ENCODE results near the gene SCUBE1.

DNA sequence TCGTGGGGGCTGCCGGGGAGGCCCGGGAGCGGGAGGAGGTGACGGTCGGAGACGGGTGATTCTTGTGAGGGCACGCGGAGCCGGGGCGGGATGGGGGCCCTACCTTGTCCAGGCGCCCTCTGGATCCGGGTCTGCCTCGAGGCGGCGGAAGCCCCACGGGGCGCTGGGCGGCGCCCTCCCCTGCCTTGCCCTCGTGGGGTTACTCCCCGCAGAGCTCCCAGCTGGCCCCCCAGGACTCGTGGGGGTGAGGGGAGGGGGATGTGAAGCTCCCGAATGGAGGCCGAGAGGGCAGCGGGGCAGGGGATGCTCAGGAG, 13.3 kb upstream of the CYB5R3 start:
- PRO-cap, 4 experiments, result peak in 2 of 4 experiments; most common minus-strand start position 121 of the sequence (in 2)
- RAMPAGE, long total RNA, 4 experiments, result no peak in any of the 4 experiments

DNA sequence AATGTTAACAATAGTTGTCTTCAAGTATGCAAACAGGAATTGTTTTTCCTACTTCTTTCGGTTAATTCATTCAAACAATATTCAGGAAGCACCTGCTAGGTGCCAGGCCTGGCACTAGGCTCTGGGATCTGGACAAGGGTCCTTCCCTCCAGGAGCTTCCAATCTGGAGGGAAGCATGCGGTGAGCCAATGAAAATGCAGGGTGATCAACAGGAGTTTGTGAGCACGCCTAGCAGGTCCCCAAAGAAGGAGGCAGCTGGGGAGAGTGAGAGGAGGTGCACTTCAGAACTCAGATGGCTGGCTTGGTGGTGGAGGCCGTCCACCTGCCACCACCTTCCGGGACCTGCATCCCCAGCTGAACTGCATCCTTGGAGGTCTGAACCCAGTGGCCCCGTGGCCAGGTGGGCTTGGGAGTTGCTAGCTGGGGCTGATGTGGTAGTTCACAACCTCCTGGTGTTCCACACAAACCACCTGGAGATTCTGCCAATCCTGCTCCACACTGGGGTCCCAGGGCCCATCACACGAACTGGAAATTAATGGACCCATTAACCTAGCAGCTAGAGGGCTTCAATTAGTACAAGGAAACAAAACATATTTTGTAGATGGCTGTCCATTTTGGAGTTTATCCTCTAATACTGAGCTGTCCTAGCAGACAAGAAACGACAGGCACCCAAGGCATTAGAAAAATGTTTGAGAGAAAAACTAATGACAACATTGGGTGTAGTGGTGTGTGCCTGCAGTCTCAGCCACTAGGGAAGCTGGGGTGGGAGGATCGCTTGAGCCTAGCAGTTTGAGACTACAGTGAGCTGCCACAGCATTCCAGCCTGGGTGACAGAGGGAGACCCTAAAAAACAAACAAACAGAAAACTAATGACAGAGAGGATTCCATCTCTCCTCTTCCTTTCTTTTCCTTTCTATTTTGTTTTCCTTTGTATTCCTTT, 1.8 kb downstream of the A4GALT start:
- PRO-cap, 4 experiments, result peak in 1 of 4 experiments; most common plus-strand start position 778 of the sequence (in 1)
- RAMPAGE, long total RNA, 4 experiments, result no peak in any of the 4 experiments

- PRO-cap, 4 experiments, result no peak in any of the 4 experiments
- RAMPAGE, long total RNA, 4 experiments, result no peak in any of the 4 experiments
These were observed 54.7 kb upstream of the ARFGAP3 start for GRCh38 chr22:42911748-42912177.

DNA sequence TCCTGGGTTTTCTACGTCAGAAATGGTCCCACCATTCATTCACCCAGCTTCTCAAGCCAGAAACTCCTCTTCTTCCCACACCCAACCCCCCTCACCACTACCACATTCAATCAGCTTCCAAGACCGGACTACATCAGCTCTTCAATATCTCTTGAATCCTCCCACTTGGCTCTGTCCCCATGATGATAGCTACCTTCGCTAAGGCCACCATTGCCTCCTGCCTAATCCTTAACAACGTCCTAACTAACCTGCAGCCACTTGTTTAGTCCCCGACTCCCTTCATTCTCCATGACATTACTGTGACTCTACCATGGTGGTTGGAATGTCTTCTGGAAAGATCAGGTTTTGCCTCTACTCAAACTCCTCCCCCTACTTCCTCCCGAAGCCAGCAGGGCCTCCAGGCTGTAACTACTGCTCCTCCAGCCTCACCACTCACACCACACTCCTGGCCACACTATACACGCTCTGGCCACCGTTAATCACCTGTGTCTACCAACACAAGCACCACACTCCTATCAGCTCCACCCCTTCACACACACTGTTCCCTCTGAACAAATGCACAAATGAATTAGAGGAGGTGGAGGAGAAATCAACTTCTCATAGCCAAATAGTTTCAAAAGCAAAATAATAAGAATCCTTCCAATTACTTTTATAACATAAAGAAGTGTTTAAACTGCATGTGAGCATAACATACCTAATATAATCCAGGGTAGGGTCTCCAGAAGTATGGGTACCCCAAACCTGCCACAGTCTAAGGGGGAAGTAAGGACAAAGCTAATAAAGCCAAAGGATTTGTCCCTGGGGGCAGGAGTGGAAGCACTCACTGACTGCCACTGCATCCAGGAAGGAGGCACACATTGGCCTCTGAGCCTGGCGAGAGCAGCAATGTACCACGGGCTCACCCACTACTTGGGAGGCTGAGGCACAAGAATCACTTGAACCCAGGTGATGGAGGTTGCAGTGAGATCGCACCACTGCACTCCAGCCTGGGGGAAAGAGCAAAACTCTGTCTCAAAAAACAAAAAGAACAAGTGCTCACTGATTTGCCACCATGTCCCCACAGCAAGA, 69.1 kb downstream of the PACSIN2 start:
- PRO-cap, 4 experiments, result no peak in any of the 4 experiments
- RAMPAGE, long total RNA, 4 experiments, result no peak in any of the 4 experiments

DNA sequence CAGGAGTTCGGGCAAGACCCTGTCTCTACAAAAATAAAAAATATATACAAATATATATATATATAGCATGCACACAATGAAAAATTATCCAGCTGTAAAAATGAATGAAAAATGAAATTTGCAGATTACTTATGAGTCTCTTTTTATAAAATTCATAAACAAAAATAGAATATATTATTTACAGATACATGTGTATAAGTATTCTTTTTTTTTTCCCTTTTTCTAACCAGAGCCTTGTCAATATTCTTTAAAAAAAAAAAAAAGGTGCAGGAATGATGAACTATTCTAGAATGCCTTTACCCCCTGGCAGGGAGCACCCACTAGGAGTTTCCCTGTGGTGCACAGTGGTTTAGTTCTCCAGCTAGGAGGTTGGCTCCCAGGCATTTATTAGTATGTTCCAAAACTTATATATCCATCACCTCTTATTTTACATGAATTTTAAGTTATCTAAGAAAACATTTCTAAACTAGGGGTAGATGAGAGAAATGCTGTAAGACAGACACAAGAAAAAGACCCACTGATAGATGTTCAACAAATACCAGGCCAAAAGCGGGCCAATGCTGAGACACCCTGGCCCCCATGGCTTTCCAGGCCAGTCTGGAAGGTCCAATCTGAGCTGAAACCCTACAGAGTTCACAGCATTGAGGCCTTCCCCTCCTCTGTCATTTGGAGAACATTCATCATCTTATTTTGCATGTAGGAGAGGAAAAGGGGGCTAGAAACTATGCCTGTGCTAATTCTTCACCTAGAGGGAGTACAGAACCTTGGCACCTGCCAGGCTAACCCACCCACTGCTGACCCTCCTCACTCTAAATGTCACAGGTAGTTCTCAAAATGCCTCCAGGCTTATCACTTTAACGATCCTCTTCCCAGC, 39.3 kb downstream of the PACSIN2 start:
- PRO-cap, 4 experiments, result no peak in any of the 4 experiments
- RAMPAGE, long total RNA, 4 experiments, result no peak in any of the 4 experiments

DNA sequence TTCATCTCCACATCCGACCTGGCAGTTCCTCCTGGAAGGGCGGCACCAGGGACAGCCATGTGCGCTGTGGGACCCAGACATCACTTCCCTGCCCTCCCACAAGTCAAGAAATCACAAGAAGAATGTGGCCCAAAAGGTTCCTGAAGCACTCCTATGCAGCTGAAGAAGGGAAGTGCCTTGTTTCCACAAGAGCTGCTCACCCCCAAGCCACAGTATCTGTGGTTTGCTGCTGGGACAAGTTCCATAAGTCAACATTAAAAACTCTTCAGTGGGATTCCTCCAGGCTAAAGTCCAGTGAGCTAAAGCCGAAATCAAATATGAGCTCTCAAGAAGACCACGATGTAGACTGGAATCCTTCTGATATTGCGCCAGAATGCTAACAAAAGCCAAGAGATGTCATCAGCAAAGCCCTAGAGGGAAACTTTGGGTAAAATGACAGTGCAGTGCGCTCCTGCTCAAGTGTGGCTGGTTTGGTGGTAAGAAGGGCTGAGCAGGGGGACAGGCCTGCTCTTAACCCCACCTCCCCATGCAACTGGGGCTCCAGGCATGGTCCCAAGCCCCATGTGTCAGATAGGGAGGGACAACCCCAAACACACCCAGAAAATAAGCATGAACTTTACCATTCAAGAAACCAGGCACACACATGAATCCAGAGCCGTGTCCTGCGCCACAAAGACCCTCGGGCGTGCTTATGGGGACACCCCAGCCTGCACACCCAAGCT, 21.0 kb downstream of the PACSIN2 start:
- PRO-cap, 4 experiments, result no peak in any of the 4 experiments
- RAMPAGE, long total RNA, 4 experiments, result no peak in any of the 4 experiments

DNA sequence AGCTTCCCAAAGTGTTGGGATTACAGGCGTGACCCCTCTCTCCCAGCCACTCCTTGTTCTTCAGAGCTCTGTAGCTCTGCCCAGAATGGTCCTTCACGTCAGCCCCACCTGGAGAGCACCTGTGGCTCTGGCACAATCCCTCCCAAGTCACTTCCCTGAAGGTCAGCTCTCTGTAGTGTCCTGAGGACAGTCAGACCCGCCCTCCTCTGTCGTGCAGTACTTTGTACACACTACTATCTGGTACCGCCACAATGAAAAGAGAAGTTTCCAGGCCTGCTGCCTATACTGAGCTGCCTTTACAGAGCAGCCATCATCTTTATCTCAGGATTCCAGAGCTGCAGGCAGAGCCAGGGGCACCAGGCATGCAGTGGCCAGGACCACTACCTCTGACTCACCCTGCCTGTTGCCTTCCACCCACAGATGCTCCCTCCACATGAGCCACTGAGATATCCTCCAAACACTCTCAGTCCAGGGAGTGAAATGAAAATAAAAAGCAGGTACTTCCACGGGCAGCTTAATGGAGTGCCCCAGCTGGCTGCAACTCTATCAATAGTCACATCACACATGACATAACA, 7.4 kb downstream of the PACSIN2 start:
- PRO-cap, 4 experiments, result no peak in any of the 4 experiments
- RAMPAGE, long total RNA, 4 experiments, result no peak in any of the 4 experiments

DNA sequence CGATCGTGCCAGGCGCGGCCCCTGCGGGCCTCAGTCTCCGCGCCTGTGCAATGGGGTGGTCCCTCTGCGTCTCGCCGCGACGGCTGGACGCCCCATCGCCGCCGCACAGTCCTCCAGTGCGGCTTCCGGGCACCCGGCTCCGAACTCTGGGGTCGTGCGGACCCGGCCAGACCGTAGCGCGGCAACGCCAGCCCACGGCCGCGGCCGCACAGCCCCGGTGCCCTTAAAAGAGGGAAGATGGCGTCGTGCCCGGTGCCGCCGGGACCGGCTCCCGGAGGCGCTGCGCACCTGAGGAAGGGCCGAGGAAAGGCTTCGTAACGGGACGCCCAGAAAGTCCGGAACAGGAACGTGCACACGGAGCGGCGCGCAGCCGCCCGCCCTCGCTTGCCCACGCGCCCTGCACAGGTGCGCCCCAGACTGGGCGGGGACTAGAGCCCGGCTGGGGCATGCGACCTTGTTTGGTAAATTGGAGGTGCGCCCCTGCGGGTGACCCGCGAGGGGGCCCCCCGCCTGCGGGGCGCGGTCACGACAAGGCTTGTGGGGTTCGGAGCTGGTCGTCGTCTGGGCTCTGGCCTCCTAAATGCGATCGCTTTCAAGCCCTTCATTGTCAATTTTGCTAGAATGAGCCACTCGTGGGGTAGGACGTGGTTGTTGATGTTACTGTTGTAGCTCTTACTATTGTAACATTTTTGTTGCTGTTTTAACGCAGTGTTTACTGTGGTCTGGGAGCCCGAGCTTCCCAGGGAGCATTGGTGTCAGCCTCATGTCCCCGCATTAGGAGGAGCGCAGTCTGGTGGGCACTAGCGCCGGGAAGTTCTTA, 676 bp downstream of the BIK start:
- PRO-cap, 4 experiments, result peak in 1 of 4 experiments; most common minus-strand start position 314 of the sequence (in 1)
- RAMPAGE, long total RNA, 4 experiments, result no peak in any of the 4 experiments

DNA sequence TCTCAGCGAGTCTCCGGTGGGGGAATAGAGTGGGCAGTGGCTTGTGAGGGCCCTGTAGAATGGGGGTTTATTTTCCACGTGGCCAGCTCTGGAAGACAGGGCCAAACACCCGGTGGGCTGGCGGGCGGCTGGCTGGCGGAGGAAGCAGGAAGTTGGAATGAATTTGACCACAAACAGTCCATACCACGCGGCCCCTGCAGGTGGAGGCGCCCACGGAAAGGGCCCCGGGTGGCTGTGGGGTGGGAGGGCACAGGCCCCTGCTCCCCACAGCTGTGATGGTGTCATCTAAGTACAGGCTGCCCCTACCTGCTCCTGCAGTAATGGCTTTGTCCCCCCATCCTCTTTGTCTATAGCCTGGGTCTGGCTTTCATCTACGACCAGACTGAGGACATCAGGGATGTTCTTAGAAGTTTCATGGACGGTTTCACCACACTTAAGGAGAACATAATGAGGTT, 15.0 kb downstream of the MCAT start:
- PRO-cap, 4 experiments, result no peak in any of the 4 experiments
- RAMPAGE, long total RNA, 4 experiments, result no peak in any of the 4 experiments

GRCh38 chr22:43128663-43129758, 14.2 kb downstream of the MCAT start:
- PRO-cap, 4 experiments, result no peak in any of the 4 experiments
- RAMPAGE, long total RNA, 4 experiments, result no peak in any of the 4 experiments

DNA sequence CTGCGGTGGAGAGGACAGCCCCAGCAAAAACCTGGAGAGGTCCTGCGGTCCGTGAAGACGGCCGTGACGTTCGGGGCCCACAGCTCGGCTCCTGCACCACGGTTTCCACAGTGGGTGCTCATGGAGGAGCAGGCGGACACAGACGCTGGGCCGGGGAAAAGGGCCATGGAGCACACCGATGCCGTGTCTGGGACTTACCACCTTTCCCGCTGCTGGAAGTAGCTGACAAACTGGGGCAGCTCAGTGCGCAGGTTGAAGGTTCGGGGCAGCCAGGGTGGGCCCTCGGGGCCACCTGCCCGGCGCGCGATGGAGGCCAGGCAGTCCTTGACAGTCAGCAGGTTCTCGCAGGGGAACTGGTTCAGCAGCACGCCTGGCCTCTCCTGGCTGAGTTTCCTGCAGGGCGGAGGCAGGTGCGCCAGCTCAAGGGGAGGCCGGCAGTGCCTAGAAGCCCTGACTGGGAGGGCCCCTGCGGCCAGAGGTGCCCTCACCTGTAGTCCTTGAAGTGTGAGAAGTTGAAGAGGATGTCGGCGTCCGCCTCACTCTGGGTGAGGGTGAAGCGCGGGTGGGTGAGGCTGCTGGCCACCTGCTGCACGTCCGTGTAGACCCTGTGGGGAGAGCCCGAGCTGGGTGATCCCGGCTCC, 12.8 kb downstream of the TTLL12 start:
- PRO-cap, 4 experiments, result no peak in any of the 4 experiments
- RAMPAGE, long total RNA, 4 experiments, result start-site peak on the minus strand in 1 of 4 experiments, centred at positions 302 to 550 of the sequence, 9 to 17 reads per replicate

- PRO-cap, 4 experiments, result no peak in any of the 4 experiments
- RAMPAGE, long total RNA, 4 experiments, result no peak in any of the 4 experiments
These were observed 1.2 kb downstream of the TTLL12 start for GRCh38 chr22:43185480-43186441.

- PRO-cap, 4 experiments, result no peak in any of the 4 experiments
- RAMPAGE, long total RNA, 4 experiments, result no peak in any of the 4 experiments
These were observed 65.0 kb downstream of the SCUBE1 start for GRCh38 chr22:43278256-43278540.

GRCh38 chr22:43293195-43293618, 50.0 kb downstream of the SCUBE1 start:
- PRO-cap, 4 experiments, result no peak in any of the 4 experiments
- RAMPAGE, long total RNA, 4 experiments, result no peak in any of the 4 experiments

DNA sequence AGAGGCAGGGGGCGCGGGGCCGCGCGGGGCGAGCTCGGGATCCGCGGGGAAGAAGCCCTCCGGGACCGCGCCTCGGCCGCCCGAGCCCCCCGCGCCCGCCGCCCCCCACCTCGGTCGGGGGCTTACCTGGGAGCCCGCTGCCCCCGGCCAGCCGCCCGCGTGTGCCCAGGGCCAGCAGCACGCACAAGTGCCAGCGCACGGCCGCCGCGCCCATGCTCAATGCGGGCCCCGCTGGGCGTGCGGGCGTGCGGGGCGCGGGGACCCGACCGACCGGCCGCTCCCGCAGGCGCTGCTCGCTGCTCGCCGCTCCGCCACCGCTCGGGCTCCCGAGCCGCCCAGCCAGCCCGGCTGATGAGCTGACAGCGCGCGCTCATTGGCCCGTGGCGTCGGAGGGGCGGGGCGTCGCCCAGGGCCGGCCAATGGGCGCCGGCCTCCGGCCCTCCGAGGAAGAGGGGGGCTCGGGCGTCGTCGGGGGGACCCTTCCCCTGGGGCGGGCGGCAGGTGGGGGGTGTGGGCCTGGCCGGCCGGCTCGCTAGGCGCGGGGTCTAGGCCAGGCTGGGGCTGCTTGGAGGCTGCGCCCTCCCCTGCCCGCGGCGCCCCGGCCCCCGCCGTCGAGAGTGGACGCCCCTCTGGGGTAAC, at the start of gene SCUBE1:
TSS of gene SCUBE1 (minus strand) at position 325 of the 639 bp plus-strand sequence.
- PRO-cap, 4 experiments, result peak in 4 of 4 experiments; most common plus-strand start position 500 of the sequence (in 4); most common minus-strand start position 320 of the sequence (in 4)
- RAMPAGE, long total RNA, 4 experiments, result no peak in any of the 4 experiments

DNA sequence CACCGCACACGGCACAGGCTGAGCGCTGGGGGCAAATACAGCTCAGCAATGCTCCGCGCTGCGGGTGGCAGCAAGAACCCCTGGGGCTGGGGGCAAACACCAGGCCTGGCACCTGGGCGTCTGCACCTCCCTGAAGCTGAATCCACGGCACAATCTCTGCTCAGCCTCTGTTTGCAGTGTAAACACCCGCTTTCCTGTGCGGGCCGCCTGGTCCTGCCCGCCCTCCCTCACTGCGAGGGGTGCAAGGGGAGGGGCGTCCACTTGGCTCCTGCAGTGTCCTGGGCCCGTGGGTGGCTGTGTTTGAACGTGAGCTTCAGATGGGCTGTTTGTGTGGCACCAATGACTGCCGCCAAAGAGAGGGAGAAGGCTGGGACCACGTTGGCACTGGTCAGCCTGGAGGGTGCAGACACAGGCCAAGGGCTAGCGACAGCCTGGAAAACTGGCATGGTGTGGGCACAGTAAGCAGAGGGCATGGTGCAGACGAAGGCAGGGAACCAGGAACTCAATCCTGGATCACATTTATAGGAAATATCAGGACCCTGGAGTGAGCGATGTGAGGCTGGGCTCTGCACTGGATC, 14.7 kb upstream of the MPPED1 start:
- PRO-cap, 4 experiments, result no peak in any of the 4 experiments
- RAMPAGE, long total RNA, 4 experiments, result no peak in any of the 4 experiments

DNA sequence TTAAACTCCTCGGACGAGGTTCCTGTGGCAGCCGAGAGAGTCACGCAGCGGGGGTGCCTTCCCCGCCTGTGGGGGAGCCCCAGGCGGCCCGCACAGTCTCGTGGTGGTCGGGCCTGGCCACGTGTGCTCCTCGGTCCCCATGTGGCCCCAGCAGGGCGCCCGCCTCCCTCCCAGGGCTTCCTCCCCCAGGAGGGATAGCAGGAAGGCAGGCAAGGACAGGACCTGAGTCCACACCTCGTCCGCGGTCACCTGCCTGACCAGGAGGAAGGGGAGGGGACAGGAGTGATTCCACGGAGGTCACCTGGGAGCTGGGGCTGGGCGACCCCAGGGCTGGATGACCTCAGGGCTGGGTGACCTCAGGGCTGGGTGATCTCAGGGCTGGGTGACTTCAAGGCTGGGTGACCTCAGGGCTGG, 12.1 kb upstream of the MPPED1 start:
- PRO-cap, 4 experiments, result no peak in any of the 4 experiments
- RAMPAGE, long total RNA, 4 experiments, result no peak in any of the 4 experiments

DNA sequence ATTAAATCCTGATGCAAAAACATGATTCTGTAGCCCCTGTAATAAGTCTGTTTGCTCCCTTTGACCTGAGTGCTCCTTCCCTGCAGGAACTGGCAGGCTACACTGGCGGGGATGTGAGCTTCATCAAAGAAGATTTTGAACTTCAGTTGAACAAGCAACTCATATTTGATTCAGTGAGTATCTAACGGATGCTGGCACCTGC, 22.4 kb downstream of the SAMM50 start:
- PRO-cap, 4 experiments, result no peak in any of the 4 experiments
- RAMPAGE, long total RNA, 4 experiments, result start-site peak on the plus strand in 1 of 4 experiments, centred at position 134 of the sequence, 7 reads per replicate

- PRO-cap, 4 experiments, result no peak in any of the 4 experiments
- RAMPAGE, long total RNA, 4 experiments, result no peak in any of the 4 experiments
These were observed 25.2 kb upstream of the PARVB start for GRCh38 chr22:43998793-43999439.

- PRO-cap, 4 experiments, result peak in 4 of 4 experiments; most common plus-strand start chr22:44026311 (in 3); most common minus-strand start chr22:44025699 (in 3)
- RAMPAGE, long total RNA, 4 experiments, result start-site peak on the plus strand in 1 of 4 experiments, at chr22:44025808-44026335 at its widest, 26 to 30 reads per replicate
These were observed 1.7 kb downstream of the PARVB start for GRCh38 chr22:44025451-44026537.

Data from spleen (tissue), 7 donors.